Mesenteric fat pad (tissue), 1 donor: ENCODE measurements around the genes ACACA, TBC1D3D and PCGF2.

- PRO-cap, result no peak
Measured at GRCh38 chr17:37112934-37113529, 164.3 kb downstream of the AATF start.

GRCh38 chr17:37147289-37147982 lies 198.7 kb downstream of the AATF start:
- PRO-cap, result no peak

DNA sequence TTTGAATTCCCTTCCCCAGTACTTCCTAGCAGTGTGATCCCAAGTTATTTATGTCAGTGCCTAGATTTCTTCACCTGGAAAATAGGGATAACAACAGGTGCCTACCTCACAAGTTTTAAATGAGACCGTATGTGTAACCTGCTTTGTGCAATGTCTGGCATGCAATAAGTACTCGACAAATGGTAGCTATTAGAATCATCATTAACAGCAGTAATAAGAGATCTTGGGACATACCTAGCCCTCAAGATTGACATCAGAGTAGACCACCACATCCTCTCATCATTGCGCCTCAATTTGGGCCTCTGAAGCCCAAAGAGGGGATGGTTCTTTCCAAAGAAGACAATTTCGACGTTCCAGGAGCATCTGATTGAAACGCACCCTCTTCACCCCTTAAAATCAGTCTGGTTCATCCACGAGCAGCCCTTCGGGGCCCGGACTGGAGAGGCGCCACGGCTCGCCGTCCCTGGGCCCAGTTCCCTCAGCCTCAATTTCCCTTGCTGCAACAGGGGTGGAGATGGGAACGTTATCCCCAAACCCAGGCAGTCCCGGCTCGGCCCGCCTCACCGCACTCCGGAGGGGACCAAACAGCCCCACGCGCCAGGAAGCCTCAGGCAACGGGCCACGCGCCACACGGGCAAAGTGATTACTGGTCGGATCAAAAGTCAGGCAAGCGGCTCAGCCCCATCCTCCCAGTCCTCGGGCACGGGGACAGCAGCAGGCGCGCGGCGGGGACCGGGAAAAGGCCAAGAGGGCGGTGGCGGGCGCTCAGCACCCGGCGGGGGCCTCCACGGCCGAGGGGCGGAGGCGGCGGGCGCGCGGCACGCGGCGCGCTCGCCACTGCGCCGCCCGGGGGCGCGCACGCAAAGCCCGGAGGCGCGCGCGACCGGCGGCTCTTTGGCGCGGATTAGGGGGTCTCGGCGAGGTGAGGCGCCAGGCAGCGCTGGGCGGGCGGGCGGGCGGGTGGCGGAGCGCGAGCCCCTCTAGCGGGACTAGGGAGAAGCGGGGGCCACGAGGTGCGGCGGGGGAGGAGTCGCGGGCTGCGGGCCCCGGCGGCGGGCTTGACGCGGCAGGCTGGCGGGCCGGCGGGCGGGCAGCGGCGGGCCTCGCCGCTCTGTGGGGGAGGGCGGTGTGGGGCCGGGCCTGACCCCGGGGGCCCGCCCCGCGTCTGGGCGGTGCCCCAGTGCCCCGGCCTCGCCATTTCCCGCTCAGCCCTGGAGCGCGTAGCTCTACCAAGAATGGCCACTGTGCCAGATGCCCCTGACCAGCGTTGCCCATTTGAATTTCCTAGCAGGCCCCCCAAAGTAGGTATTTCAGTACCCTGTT lies at the start of gene ACACA:
Gene ACACA (minus strand): TSS at position 809 of the 1,323 bp plus-strand sequence.
- PRO-cap, result bidirectional peak, plus-strand start at position 863 of the sequence, minus-strand start at position 793 of the sequence; bidirectional peak, plus-strand start at position 1,198 of the sequence, minus-strand start at position 1,113 of the sequence

DNA sequence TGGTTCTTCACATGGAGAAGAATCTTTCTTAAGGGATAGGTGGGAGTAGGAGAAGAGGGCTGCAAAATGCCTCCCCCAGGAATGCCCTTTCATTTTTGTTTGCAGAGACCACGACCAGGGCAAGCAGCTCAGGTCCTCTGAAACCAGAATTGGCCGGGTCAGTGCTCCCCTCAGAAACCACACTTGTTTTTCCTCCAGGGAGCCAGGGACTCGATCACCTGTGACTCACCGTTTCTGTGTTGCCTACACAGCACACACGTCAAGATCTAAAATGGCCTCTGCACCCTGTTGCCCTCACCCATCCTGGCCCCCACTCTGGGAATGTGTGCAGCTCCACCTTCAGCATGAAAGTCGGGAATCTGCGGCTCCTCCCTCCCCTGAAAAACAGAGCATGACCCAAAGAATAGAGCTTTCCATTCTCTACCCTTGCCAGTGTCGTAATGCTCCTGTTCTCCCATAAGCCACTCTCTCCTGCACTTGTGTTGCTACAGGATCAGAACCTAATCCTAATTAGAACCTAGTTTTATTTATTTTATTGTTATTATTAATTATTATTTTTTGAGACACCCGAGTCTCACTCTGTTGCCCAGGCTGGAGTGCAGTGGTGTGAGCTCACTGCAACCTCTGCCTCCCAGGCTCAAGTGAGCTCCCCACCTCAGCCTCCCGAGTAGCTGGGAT lies 36.0 kb downstream of the HNF1B start:
- PRO-cap, result no peak

DNA sequence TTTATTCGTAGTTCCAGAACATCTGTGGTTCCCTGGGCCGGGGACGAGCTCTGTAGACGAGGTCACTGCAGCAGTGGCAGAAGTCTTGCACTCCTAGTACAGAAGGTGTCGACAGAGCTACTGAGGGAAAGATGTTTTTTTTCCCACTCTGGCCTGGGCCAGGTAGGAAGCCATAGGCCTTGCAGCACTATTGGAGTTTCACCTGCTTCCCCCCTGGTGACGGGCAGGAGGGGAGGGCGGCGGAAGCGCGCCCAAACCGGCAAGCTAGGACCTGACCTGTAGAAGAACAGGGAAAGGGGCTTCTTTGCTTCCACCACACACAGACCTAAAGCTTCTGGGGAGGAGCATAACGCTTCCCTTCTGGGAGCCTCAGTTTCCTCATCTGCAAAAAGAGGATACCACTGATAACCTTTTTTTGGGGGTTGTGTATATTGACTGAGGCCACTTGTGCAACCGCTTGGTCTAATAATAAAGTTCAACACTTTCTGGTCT lies 1.3 kb upstream of the HNF1B start:
- PRO-cap, result no peak

- PRO-cap, result no peak
Measured at GRCh38 chr17:37828801-37829164, 83.9 kb upstream of the HNF1B start.

DNA sequence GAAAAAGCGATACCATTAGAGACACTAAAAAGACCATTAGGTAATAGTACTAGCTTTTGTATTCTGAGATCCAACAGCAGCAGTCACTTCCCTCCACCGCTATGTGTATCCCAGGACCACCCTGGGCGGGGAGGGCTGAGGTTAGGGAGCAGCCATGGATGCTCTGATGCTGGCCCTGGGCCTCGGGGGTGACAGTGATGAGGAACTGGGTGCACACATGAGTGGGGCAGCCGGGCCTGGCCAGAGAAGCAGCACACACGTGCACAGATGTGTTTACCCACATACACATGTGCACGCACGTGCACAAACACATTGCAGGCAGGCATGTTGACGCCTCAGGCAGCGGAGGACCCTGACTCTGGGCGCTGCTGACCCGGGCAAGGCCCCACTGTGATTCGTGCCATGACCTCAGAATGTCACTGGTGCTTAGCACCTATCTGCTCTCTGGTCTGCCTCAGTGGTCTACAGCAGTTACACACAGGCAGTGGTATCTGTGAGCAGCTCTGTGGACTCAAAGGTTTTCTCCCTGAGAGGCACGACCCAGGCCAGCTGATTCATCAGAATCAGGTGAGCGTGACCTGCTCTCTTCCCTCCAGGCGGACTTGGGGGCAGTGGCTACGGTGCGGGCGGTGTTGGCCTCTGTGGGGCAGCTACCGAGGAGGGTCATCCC lies at the start of gene TBC1D3D:
Gene TBC1D3D (plus strand): TSS at position 412 of the 670 bp plus-strand sequence.
- PRO-cap, result no peak

DNA sequence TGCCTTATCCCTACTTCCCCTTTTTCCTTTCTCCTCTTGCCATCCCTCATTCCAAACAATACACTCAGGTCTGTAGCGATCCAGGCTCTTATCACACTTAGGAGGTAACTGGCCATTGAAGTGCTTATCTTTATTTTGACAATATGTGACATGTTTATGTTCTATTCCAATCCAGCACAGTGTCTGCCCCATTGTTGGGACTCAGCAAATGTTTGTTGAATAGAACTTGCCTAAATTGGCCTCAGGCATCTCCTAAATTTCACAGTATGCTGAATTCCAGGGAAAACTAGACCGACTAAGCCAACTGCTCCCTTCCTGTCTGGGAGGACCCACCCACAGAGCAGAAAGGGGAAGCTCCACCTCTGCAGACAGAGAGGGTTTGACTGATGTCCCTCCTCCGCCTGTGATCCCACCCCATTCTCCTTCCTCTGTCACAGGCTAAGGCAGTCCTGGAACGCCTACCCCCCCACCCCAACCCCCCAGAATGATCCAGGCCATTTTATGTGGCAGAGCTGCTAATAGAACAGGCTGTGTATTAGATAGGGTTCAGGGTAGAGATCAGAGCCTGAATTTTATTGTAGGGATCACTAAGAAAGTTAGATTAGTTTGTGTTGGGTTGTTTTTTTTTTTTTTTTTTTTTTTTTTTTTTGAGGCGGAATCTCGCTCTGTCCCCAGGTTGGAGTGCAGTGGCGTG lies 19.8 kb upstream of the MRPL45 start:
- PRO-cap, result no peak

DNA sequence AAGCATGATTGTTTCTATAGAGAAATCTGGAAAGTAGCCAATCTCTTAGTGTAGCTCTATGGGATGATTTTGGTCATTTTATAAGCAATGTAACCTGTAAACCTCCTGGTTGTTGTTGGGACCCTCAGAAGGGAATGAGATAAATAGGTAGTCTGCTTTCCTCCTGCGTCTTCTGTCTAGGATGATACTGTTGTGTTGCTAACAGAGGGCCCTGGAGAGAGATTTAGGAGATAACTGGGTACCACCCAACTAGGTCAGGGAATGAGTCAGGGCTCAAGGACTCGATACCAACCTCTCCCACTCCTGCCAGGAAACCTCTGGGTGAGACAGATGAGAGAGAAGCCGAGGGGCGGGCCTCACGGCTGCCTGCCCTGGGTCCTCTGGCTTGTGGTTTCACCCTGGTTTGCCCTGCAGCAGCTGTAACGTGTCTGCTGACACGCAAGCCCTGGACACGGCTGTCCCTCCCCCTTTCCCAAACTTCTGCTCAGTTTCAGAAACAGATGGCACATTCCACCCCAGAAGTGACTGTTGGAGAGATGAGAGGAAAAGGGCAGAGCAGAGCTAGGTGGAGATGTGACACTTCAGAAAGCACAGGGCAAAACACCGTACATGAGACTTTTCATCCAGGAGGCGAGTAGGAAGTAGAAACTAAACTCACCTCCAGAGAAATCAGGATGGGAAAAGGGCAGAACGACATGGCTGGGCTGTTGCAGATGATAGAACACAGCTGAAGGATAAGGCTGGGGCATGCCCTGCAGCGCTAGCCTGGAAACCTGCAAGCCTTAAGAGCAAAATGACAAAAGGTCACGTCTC lies 10.5 kb upstream of the MRPL45 start:
- PRO-cap, result no peak

- PRO-cap, result no peak
Measured at GRCh38 chr17:38297500-38298151, 658 bp downstream of the MRPL45 start.

GRCh38 chr17:38450694-38451585 lies 22.7 kb downstream of the ARHGAP23 start:
- PRO-cap, result no peak

GRCh38 chr17:38509284-38509687 lies 81.0 kb downstream of the ARHGAP23 start:
- PRO-cap, result no peak

- PRO-cap, result no peak
Measured at GRCh38 chr17:38712071-38712927, 7.2 kb downstream of the MLLT6 start.

DNA sequence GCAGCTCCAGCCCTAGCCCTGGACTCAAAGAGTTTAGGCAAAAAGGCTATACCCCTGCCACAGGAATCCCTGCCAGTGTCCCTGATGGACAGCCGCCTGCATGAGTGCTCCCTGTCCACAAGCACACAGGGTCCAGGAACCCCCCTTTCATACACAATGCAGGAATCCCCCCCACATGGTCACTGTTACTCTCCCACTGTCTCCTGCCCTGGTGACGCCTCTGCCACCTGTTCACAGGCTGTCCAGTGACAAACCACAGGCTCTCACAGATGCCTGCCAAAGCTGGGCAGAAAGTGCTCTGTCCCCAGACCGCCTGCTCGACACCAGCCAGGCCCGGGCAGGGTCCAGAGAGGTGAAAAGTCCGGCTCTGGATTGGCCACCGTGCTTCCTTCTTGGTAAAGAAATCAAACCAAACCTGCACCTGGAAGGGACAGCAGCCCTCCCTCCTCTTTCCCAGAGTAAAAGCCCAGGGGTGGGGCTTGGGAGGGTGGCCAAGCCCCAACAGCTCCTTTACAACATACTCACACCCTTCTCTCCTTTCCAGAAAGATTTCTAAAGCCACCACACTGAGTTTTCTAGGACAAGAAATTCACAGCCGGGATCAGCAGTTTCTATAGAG lies 6.3 kb downstream of the PCGF2 start:
- PRO-cap, result no peak

DNA sequence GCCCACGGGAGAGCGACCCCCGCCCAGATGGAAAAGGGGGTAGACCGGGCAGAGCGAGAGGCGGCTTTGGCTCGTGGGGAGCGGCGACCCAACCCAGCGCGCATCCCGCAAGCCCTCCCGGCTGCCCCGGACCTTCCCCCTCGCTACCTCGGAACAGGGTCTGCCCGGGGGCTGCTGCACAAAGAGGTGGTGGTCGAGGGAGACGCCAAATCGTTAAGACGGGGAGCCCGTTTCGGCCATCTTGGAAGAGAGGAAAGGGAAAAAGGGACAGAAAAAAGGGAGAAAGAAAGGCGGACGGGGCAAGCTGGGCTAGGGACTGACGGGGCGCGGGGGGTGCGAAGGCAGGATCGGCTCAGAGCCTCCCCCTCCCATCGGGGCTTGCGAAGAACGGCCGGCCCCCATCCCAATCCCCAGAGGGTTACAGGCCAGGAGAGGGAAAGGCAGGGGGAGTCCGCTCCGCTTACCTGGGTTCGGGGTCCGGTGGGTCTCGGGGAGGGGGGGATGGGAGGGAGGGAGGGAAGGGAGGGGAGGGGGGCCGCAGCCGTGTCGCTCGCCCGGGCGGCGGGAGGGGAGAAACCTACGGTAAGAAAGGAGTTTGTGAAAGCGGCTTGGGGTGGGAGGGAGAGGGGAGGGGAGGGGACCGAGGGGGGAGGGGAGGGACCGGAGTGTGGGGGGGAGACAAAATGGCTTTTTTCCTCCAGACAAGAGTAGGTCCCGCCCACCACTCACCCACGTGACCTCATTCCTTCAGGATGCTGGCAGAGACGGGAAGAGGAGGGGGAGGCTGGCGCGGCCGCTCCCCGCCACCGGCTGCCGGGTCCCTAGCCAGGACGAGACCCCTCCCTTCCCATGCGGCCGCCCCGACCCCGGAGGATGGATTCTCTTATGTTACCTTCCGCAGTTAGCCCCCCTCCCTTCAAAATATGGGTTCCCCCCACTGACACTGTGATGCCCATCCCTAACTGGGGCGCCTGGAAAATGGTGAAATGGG lies at the start of gene PCGF2:
Gene PCGF2 (minus strand): TSS at position 605 of the 991 bp plus-strand sequence.
- PRO-cap, result bidirectional peak, plus-strand start at position 761 of the sequence, minus-strand start at position 587 of the sequence

- PRO-cap, result no peak
Measured at GRCh38 chr17:38839964-38840518, 1.2 kb downstream of the C17orf98 start.

GRCh38 chr17:38867789-38868814 lies 1.8 kb upstream of the LASP1 start:
- PRO-cap, result no peak

DNA sequence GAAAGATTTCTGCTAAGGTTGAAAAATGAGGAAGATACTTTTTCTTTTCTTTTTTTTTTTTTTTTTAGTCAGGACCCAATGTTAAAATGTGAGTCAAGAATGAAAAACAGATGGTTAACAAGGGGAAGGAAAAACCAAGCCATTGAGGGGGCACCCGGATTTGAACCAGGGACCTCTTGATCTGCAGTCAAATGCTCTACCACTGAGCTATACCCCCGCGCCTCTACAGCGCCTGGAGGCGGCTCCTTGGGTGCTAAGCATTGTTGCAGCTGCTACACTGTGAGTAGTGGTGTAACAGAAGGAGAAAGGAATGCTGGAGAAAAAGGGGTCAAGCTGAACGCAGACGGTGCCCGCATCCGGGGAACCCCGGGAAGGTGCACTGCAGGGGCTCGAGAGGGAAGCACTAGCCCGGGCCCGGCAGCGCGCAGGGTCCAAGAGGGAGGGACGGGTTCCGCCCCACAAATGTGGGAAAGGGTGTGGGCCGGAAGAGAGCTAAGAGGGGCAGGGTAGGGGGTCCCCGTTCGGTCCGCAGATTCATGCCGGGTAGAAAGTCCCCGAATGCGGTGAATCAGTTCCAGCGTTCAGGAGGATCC lies 615 bp upstream of the LASP1 start:
- PRO-cap, result unidirectional peak, minus-strand start at position 222 of the sequence

DNA sequence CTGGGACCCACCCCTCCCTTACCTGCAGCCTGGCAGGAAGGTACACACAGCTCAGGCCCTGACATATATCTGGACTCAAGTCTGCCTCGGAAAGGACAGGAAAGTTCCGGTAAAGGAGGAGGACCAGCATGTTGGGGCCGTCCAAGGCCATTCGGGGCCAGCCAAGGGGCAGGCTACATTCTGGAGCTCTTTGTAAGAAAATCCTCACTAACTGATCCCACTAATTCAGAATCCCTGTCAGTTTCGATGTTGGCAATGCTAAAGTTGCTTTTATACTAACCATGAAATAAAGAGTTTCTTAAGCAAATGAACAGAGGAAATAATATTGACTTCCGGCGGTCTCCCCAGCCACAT lies 54.9 kb downstream of the PLXDC1 start:
- PRO-cap, result no peak

DNA sequence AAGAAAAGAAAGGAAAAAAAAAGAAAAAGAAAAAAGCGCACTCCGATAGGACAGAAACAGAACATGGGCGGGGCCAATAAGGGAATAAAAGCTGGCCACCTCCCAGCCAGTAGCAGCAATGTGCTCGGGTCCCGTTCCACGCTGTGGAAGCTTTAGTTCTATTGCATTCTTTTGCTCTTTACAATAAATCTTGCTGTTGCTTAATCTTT lies 3.0 kb upstream of the ARL5C start:
- PRO-cap, result no peak